Penis (tissue), 1 donor: ENCODE measurements around the gene TM9SF1.

DNA sequence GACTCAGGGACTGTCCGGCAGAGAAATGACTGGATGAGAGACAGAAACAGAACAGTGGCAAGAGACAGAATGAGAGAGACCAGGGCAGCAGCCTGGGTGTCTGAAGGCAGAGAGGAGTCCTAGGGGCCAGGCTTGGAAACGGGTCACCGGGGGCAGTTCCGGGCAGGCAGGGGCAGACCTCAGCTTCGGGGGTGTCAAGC lies 899 bp downstream of the CDH24 start:
- PRO-cap, result no peak

DNA sequence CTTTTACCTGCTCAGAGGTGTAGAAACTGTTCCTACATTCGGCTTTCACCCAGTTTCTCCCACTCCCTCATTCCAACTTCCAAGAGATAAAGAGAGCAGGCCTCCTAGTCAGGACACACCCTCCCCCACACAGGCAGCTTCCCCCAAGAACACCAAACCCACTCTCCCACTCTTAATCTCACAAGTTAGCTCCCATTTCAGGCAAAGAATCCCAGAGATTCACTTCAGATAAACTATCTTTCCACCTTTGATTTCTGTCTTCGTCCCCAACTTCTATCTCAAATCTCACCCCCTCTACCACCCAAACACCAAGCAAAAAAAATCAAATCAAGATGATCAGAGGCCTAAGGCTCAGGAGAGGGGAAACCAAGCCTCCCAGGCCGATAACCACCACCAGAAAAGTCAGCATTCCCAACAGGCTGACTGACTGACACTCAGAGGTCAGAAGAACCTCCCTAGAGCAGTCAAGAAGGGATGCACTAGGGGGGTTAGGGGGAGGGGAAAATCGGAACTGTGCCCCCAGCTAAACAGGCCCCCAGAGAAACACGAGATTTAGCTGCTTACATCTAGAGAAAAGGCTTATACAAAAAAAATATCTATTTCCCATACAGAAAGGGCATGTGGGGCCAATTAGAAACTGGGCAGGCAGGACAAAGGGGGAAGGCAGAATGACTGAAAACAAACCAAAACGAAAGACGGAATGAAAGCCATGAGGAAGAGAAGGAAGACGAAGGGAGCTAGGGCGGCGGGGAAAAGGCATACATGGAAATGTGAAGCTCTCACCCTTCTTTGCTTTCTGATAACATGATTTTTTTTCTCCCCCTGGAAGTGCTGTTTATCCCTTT lies 13.2 kb upstream of the CDH24 start:
- PRO-cap, result unidirectional peak, plus-strand start at position 713 of the sequence

- PRO-cap, result no peak
Observed at GRCh38 chr14:23080347-23080963, 14.5 kb downstream of the ACIN1 start.

DNA sequence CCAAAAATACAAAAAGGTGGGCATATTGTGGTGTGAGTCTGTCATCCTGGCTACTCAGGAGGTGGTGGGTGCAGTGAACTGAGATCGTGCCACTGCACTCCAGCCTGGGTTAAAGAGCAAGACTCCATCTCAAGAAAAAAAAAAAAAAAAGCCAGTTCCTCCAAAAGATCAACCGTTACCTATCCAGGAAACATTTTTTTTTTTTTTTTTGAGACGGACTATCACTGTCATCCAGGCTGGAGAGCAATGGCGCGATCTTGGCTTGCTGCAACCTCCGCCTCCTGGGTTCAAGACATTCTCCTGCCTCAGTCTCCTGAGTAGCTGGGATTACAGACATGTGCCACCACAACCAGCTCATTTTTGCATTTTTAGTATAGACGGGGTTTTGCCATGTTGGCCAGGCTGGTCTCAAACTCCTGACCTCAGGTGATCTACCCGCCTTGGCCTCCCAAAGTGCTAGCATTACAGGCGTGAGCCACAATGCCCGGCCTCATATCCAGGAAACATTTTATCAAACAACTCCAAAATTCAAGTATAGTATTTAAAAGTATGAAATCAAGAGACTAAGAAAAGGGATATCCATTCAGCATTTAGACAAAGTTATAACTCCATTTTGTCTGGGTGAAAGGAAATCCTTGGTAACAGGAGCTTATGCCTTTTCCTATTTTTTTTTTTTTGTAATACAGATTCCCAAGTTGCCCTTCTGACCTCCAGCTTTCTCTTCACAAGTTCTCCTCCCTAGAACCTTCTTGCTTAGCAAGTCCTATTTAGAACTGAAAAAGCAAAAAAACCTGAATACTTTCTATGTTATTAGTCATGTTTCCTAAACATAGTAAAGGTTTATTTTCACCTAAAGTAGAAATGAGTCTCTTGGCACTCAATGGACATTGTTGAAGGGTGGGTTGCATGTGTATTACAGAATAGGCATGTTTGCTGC lies 3.2 kb downstream of the ACIN1 start:
- PRO-cap, result no peak

DNA sequence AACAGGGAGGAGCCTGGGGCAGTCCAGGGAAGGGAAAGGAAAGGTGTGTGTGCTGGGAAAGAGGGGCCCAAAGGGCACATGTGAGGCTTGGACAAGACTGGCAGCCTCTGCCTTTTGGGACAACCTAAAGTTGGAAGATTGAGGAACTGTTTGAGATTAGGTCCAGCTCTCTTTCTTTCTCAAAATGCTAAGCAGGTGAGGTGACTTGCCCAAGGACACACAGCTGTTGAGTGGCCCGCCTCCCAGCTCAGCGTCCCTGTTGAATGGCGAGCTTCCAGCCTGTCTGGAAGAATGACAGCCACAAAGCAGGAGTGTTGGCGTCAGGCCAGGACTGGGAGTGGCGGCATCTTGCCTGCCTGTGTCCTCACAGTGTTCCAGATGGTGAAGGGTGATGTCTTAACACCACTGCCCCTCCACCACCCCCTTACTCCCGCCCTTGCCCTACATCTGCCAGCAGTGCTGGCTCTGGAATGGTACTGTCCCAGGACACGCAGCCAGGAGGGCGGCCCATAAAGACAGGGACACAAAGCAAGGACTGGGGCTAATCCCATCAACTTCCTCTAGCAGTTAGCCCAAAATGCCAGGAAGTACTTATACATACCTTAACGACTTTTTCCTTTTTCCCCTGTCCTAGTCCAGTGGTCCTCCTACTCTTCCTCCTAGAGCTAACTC lies 4.4 kb upstream of the CEBPE start:
- PRO-cap, result no peak

DNA sequence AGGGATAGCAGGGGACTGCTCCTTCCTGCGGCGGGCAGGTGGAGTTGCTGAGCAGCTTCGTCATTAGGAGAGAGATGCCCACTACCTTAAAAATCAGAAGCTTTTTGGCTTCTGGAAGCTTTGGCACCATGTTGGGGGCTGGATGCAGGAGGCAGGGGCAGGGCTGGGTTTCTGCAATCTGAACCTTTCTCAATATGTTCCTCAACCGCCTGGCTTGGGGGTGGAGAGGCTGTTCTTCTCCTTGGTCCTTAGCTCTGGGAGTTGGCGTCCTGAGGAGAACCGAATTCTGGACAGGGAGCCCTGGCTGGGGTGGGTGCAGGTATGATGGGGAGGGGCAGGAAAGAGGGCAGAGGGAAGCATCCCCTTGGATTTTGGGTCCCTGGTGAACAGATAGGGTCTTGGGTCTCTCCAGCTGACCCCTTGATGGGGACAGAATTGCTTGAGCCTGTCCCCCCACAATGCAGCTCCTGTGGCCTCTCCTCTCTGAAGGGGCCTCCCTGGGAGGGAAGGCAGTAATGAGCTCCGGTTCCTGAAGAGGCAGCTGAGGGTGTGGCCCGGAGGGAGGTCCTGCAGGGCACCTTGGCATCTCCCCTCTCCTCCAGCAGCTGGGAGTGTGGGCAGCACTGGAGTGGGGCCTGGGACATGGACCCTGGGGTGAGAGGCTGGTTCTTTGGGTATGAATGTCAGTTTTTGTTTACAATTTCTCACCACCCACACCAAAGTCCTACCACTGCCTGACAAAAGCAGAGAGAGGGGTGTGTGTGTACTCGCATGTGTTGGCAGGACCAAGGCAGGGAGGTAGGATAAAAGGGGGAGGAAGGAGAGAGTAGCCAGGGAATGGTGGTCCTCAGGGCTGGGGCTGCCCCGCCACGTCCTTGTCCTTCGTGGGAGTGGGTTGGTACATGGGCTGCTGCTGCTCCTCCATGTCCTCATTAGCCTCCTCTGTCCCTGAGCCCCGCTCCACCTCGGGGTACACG lies 7.6 kb upstream of the CEBPE start:
- PRO-cap, result no peak

GRCh38 chr14:23157408-23158041 lies 25.9 kb downstream of the SLC7A8 start:
- PRO-cap, result no peak

DNA sequence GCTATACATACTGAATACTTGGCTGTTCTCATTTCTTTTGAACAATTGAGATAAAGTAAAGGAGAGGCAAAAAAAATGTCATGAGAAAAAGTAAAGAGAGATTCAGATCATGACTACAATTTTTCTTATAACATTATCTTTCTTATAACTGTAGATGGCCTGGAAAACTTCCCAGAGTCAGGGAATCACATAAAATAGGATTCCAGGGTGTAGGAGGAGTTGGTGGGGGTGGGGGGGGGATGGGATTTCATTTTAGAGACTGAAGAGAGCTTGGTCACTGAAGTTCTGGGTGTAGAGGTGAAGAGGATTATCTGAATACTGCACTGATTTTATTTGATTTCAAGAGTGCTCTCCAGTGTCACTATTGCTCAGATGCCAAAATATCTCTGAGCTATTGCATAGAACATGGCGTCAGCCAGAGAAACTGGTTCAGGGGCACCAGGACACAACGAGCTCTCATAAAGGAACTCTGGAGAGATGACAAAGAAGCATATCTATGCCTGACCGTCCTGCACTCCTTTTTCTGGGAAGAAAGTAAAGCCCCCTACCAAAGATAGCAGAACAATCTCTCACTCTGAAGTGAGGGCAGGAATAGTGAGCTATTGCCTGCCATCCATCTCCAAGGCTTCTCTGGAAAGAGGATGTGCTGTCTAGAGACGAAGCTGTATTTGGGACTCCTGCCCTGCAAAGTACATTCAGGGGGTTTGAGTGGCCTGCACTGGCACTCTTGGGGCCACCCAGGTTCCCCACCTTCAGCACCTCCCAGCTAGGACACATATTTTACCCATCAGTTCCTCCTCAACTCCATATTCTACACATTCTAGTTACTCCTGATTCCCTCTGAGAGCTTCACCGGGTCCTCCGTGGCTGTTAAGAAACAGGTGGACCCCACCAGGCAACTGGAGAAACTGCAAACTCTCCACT lies 2.0 kb downstream of the SLC7A8 start:
- PRO-cap, result no peak

DNA sequence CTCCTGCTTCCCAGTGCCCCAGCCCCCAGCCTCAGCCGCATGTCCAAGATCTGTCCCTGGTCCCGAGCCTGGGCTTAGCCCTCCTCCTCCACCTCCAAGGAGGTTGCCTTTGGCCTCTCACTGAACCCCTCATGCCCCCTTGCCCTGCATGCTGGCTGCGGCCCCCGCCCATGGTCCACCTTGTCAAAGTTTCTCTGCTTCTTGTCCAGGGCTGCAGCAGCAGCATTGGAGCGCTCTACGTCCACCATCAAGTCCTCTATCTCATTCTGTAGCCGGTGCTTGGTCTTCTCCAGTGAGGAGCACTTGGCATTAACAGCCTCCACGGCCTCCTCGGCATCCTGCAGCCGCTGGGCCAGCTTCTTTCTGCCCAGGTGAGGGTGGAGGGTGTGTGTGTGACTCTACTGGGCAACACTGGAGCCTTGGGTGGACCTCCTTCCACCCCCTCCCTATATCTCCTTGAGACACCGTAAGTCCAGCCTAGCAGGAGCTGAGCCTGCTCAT lies 11.2 kb downstream of the CMTM5 start:
- PRO-cap, result no peak

DNA sequence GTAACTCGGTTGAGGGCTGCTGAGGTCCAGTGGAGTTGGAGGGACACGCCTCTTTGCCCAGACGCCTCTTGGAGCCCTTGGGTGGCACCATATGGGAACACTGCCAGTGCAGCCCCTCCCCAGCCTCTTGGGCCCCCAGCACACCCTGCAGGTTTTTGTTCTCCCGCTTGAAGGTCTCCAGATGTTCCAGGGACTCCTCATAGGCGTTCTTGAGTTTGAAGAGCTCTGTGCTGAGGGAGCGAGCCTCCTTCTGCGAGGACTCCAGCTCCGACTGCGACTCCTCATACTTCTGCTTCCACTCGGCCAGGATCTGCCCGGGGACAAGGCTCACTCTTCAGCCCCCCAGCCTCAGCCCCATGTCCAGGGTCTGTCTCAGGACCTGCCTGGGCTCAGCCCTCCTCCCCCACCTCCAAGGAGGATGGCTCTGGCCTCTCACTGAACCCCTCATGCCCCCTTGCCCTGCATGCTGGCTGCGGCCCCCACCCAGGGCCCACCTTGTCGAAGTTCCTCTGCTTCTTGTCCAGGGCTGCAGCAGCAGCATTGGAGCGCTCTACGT lies 9.0 kb upstream of the MYH6 start:
- PRO-cap, result no peak

DNA sequence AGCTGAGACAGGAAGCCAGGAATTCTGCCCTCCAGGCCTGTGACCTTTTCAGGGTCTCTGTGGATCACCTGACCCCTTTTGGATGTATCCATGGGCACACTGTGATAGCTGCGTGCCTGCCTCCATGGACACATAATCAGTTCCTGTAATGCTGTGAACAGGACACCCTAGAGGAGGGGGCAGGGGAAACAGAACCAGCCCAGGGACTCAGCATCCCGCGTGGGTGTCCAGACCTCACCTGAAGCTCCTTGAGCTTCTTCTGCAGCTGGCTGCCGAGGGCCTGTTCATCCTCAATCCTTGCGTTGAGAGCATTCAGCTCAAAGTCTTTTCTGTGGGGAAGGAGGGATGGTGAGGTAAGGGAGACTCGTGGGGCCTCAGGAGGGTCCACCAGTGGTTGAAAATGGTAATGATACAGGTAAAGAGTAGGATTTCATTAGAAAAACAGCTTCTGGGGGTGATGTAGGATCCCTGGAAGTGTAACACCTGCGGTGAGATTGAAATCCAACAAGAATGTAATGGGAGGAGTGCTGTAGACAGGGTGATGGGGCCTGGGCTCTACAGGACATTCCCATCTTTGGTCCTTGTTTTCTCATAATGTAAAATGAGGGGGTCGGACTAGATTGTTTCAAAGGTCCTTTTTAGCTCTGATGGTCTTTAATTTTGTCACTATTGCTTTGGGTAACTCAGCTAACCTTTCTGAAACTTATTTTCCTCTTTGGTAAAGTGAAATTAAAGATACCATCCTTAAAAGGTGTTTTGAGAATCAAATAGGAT lies 12.8 kb upstream of the MYH6 start:
- PRO-cap, result no peak

GRCh38 chr14:23436795-23437412 lies 1.4 kb upstream of the MYH7 start:
- PRO-cap, result no peak

DNA sequence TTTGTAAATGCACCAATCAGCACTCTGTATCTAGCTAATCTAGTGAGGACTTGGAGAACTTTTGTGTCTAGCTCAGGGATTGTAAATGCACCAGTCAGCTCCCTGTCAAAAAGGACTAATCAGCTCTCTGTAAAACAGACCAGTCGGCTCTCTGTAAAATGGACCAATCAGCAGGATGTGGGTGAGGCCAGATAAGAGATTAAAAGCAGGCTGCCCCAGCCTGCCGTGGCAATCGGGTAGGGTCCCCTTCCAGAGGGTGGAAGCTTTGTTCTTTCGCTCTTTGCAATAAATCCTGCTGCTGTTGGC lies 2.9 kb upstream of the JPH4 start:
- PRO-cap, result no peak

DNA sequence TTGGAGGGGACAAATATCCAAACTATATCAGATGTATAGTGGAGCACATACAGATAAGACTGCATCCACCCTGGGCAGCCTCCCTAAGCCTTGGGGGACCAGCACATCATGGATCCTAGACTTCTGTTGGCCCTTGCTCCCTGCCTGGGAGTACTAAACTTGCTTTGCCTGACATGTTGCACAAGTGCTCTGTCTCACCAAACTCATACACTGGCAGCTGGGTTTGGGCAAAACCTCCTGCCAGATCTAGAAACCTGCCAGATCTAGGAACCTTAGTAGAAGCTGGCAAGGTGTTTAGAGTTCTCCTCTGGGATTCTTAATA lies 18.4 kb upstream of the DHRS4 start:
- PRO-cap, result unidirectional peak, minus-strand start at position 145 of the sequence

DNA sequence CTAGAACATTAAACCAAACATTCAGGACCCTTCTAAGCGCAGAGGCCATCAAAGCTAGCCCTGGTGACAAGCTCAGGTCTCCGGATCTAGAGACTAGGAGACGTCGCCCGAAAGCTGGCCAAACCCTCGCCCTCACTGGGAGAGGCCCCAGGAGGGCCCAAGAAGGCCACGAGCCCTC lies 1.0 kb upstream of the DCAF11 start:
- PRO-cap, result no peak

- PRO-cap, result no peak
Observed at GRCh38 chr14:24145321-24145767, 1.1 kb downstream of the PSME2 start.

DNA sequence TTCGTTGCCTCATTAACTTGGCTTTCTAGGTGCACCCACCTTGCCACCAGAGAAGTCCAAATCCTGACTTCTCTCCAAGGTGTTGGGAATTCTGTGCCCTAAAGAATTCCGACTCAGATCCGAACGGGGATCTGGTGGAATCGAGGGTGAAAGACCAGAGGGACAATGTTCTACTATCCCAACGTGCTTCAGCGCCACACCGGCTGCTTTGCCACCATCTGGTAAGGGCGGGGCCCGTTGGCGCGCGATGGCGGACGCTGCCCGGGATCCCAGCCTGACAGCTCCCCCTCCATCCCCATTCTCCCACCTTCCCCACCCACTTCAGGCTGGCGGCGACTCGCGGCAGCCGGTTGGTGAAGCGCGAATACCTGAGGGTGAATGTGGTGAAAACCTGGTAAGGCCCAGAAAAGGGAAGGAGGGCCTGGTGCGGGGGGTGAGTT lies 528 bp downstream of the REC8 start:
- PRO-cap, result no peak

- PRO-cap, result bidirectional peak, plus-strand start at chr14:24195732, minus-strand start at chr14:24195637
Observed at GRCh38 chr14:24195159-24196143, at the start of gene TM9SF1. Gene TM9SF1, minus strand, starts transcription at chr14:24195441.

DNA sequence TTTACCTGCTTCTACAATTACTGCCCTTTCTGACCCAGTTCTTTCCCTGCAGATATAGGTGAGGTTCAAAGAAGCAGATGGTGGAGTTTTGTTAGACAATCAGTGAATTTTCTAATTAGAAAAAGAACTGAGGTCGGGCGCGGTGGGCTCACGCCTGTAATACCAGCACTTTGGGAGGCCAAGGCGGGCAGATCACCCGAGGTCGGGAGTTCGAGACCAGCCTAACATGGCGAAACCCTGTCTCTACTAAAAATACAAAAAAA lies 1.4 kb upstream of the TM9SF1 start:
- PRO-cap, result no peak

DNA sequence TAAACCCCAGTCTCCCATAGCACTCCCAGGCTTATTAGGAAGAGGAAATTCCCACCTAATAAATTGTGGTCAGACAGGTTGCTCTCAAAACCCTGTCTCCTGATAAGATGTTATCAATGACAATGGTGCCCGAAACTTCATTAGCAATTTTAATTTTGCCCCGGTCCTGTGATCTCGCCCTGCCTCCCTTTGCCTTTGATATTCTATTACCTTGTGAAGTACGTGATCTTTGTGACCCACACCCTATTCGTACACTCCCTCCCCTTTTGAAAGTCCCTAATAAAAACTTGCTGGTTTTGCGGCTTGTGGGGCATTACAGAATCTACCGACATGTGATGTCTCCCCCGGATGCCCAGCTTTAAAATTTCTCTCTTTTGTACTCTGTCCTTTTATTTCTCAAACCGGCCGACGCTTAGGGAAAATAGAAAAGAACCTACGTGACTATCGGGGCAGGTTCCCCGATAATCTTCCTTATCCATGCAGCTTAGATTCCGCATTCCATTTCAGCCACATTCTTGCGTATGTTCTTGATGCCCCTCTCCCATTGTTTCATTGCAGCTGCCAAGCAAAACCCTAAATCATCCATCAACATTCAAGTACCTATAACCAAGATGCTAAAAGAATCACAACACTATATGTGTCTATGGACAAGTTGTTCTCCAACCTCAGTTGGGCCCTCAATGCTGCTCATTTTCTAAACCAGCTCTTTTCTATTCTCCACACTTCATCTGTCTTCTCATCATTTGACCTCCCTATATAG lies 2.7 kb upstream of the TSSK4 start:
- PRO-cap, result no peak